Psoas muscle (tissue), 2 donors: ENCODE data around the gene TVP23C.

- PRO-cap, 2 experiments: no peak in any of the 2 experiments
These were observed 33.6 kb downstream of the ELAC2 start for GRCh38 chr17:12983985-12984935.

DNA sequence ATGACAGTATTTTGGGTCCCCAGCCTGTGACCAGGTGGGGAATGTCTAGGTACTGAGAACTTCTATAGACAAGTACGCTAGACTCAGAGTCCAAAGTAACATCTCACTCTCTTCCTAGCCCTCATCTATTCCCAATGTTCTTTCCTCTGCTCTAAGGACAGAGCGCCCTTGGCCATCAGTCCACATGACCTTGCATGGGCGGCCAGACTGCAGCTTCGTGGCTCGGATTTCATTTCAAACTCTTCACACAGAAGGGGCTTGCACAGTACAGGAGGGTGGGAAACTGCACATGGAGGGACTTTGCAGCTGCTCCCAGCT, 5.2 kb downstream of the HS3ST3A1 start:
- PRO-cap, 2 experiments: no peak in any of the 2 experiments

DNA sequence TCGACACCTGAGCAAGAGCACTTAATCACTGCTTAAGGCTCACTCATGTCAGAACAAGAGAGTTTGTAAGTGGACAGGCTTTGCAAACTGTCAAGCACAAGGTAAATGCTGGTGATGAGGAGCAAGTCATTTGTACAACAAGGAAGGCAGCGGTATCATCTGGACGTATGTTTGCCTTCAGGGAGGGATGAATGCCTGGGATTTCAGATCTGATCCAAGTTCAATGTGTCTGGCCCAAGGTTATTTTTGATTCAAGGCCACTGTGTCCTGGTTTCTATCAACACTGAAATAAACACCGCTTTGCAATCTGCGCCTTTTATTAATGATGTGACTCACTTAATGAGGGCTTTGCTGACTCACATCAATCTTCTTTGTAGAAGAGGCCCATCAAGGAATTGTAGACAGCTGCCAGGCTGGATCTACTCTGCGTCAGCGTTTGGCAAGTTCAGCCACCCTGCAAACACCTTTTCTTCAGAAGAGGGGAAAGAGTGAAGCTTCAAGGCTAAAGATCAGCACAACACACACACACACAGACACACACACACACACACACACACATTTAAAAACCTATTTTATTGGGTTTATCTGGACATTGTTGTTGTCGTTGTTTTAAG, 174.5 kb upstream of the HS3ST3A1 start:
- PRO-cap, 2 experiments: no peak in any of the 2 experiments

- PRO-cap, 2 experiments: no peak in any of the 2 experiments
These were observed 190.6 kb upstream of the HS3ST3A1 start for GRCh38 chr17:13792283-13792775.

DNA sequence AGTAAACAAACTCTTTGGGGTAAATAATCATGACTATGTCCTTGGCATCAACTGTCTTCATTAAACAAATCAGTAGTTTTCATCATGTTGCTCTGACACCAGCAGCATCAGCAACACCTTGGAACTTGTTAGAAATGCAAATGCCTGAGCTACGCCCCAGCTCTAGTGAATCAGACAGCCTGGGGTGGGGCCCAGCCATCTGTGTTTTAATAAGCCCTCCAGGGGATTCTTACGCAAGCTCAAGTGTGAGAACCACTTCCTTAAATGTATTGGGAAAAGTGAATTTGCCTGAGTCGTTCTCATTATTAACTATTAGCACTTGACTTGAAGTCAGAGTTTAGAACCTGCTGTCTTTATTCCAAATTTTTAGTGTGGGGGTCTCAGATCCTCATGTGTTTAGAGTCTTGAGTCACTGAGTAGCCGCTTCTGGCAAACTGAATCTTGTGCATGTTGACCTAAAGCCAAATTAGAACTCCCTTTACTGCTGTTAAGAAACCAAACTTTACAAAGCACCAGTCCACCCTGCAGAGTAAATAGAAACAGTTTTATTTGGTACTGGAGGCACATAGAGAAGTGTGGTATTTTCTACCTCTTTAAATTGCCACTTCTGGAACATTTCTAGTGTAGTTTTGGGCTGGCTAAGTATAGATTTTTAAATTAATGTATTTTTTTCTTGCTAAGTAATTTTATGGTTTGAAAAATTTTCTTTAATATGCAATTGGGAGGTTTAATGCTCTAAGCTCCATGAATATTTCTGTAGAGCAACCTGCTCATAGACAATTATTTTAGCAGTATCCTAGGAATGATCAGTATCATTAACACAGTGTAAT, 137.3 kb upstream of the COX10 start:
- PRO-cap, 2 experiments: no peak in any of the 2 experiments

- PRO-cap, 2 experiments: no peak in any of the 2 experiments
These were observed 27.5 kb downstream of the CDRT15 start for GRCh38 chr17:14209008-14209707.

GRCh38 chr17:14301793-14302408, 1.0 kb downstream of the HS3ST3B1 start:
- PRO-cap, 2 experiments: peak in 1 of 2 experiments; most common plus-strand start chr17:14301966 (in 1); most common minus-strand start chr17:14301886 (in 1)

DNA sequence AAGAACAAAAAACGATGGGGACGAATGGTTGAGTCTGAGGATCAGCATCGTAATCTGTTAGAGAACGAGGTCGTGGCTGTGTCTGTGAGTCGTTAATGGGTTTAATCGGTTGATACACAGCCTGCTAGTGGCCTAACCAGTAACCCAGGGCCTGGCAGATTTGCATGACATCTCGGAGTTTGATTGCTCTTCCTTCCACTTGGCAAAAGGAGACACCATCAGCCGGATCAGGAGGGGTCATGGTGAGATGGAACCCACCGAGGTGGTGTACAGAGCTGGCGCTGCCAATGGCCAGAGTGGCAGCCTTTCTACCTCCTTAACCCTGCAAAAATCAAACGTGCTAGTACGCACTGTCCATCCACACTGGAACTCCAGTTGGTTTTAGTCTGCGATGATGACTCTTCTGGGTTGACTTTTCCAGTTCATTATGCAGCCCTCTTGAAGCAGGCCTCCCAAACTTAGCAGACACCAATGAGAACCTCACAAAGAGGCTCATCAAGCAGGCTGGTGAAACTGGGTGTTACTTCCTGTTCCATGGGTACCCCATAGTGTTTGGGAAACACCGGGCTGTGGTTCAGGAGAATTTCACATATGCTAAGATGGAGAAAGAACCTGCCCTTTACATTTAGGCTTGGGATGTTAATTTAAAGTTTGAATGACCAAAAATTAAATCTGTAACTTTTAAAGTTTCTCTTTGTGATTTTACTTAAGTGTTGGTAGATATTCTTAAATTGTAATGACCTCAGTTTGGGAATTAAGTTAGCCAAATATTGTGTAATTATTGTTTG, 4.1 kb downstream of the HS3ST3B1 start:
- PRO-cap, 2 experiments: no peak in any of the 2 experiments

GRCh38 chr17:14374599-14375105, 73.8 kb downstream of the HS3ST3B1 start:
- PRO-cap, 2 experiments: no peak in any of the 2 experiments

DNA sequence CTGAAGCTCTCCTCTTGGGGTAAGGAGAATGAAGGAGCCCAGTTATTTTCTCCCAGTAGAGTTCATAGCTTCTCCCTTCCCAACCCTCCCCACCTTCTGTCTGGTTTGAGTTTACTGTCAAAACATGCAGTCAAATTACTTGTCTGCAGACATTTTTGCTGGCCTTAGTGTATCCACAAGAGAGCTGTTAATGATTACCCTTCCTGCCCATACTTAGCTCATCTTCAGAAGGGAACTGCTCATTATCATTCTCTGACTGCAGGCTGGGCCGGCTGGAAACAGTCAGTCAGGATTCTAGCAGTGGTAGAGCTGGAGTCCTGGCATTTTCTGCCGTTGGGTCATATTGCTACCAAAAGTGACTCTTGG, 460.1 kb downstream of the HS3ST3B1 start:
- PRO-cap, 2 experiments: no peak in any of the 2 experiments

DNA sequence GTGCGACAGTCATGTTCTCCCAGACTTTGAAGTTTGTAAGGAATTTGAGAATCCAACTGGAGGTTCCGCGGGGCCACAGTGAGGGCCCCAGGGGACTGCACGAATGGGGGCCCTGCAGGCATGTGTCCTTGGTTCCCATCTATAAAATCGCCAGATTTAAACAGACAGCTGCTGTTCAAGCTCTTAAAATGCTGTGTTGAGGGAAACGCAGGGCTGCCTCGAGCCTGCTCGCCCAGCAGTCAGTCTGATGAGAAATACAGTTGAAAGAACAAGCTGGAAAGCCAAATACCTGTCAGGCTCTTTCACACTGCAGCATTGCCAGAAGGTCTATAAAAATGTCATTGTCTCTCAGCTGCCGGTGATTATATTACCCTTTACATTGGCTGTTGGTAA, 152.0 kb downstream of the PMP22 start:
- PRO-cap, 2 experiments: no peak in any of the 2 experiments

DNA sequence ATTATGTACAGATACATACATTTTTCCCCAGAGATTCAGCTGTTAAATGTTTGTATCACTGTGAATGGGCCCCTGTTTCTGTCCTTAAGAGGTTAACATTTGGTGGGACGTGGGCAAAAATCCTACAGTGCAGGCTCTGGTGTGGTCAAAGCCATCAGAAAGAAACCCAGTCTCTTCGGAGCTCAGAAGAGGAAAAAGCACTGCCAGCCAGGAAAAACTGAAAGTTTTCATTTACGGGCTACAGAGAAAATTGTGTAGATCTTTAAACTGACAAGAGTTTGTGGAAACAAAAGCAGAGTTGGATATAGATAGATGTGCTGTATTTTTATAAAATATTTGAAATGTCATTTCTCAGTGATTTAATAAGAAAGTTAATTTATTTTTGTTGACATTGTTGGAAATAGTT, 9.4 kb upstream of the TEKT3 start:
- PRO-cap, 2 experiments: no peak in any of the 2 experiments

DNA sequence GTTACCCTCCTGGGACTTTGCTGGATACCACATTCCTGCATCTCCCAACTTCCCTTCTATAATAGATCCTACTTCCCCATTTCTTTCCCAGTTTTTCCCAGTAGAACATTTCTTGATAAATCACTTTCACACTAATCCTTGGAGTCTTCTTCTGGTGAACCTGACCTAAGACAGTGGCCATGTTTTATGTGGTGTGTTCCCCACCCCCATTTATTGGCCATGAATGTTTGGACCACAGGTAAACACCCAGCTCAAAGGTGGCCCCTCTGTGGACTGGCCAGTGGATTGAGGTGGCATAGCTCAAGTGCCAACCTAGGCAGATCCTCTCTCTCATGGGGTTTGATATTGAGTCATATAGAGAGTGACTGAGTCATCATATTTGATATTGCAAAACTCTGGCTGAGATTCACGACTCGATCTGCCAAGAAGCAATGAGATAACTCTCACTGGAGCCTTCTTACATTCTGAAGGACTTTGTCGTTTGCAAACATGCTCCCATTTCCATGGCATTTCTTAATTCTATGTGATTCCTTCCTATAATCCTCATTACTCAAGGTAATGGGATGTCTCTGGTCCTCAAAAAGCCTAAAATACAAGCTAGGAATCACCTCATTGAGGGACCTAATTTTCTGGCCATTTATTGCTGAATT, 10.5 kb upstream of the TEKT3 start:
- PRO-cap, 2 experiments: no peak in any of the 2 experiments

DNA sequence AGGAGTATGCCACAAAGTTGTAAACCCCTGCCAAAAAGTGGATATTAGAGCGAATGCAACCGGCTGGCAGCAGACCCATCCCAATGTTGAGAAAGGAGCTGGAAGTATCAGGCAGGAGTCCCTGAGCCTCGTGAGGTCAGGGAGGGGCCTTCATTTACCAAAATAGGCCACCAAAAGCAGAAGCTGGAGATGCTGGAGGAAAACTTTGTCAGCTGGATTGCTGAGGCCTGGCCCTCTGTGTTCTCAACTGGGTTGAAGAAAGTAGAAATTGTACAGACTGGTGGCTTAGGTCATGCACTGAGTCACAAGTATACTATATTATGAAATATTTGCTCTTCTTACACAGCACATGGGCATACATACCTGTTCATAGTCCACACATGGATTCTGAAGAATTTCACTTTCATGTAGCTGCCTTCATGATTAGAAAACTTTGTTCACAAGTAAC, 23.2 kb upstream of the TEKT3 start:
- PRO-cap, 2 experiments: no peak in any of the 2 experiments

DNA sequence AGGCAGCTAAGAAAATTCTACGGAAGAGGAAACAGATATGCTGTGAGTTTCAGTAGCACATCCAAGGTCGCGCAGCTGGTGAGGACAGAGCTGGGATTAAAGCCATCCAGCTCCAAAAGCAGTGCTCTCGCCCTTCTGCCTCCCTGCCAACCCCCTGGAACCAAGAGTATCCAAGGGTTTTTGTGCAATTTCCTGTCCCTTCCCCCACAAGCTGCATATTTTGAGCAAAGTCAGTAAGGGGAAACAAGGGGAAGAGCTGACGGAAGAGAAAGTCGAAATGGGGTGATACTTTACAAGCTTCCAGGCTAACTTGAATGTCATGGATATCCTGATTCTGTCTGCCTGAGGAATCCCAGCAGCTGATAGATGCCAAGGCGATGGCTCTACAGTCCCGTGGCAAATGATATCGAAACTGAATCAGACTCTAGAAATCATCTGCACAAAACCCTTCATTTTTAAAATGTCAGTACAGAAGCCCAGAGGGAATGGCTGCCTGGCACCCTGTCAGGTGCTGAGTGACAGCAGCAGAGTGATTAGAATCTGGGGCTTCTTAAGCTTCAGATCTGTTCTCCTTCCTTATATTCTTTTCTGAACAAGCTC, 42.8 kb upstream of the TEKT3 start:
- PRO-cap, 2 experiments: no peak in any of the 2 experiments

DNA sequence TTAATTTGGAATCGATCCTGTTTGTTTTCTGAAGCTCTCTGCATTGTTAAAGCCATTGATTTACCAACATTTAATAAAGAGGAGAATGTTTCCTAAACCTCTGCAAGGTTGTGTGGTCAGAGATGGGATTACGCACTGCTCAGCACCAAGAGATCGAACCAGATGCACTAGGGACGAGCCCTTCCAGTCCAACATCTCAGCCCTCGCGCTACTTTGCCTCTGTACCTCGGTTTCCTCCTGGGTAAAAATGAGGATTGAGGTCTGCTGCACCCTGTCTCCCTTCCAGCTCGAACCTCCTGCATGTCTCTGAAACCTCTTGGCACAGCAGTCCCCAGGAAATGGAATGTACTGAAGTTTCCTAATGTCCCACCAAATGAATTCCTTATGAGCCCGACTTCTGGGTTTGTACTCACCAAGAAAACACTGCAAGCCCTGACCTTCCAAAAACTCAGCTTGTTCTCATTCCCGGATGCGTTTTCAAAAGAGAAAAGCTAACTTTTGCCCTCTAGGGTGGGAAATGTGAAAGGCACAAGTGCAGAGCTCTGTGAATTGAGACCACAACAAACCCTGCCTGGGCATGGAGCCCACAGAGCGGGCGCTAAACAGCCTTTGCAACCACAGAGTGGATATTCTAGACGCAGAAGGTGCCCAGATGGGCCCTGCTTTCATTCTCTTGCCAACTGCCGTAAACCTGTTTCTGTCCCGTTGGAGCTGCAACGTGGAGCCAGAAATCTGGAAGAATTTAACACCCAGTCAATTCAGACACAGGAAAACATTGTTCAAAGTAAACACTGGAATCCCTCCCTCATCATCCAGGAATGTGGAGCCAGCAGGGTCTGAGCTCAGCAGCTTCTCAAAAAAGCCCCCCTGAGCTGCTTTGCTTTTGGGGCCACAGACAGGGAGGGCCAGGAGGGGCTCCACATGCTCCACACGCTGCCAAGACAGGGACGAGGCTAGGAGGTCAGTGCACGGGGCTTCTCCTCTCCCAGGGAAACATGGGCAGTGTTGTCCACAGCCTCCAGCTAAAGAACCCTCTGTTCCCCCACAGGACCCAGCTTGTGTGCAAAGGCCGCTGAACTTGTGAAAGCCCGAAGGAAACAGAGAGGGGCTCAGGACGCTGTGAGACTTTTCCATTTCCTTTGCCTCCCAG, 10.2 kb downstream of the CDRT4 start:
- PRO-cap, 2 experiments: no peak in any of the 2 experiments

DNA sequence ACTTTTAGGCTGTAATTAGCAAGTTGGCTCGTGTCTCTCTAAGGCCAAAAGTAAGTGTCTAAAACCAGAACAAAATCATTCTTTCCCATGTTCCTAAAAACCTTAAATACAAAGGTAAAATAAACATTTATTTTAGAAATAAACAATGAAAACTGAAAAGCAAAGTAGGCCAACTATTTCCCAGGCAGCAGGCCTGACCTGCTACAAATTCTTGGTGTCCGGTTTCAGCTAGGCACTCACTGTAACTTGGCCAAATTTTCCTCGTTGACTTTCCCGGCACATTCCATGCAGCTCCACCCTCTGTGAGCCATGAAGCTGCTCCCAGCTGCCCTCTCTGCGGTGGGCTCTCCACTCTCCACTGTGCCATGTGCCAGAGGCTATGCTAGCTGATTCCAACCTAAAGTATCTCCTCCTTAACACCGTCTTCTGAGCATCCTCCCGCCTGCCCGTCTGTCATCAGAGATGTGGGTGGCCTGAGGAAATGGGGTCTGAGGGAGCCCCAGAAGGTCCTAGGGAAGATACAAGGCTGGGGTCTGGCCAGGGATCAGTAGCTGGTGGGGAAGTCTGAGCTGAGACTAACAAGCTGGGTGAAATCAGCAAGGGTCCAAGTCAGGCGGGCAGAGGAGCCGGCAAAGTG, 4.0 kb downstream of the CDRT4 start:
- PRO-cap, 2 experiments: no peak in any of the 2 experiments

DNA sequence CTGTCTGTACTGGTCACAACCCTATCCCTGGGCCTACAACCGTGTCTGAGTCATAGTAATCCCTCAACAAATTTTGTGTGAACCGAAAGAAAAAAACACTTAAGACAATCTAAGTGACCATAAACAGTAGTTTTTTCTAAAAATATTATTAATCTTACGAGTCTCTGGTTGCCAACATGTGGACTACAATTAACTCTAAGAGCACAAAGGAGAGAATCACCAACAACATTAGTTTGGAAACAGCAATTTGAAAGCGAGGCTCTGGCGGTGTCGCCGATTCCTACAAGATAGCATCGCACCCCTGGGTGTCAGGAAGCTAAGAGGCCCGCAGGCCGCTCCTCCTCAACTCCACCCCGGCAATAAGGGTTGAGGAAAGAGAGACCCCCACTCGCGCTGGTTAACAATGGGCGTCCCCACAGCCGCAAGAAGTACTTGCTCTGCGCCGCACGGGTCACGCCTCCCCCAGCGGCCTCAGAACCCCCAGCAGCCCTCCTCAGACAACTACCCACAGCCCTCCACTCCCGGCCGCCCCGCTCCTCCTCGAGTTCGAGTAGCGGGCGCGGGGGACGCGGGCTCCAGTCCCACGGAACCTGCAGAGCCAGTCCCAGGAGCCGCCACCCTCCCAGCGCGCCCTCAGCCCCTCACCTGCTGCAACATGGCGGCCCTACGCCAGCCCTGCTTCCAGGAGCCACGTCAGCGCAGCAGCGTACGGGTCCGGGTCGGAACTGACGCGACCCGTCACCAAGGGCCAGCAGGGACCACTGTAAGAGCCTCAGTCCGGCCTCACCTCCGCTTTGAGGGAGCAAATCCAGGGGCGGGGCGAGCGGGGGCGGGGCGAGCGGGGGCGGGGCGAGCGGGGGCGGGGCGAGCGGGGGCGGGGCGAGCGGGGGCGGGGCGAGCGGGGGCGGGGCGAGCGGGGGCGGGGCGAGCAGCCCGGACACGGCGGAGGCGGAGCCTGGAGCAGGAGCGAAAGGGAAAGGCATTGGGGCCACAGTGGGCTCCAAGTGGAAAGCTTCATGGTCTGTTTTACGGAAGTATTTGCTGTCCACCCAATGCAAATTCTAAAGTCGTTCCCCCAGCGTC, at the start of gene TVP23C:
Gene TVP23C (minus strand): TSS at position 692 of the 1,083 bp plus-strand sequence.
- PRO-cap, 2 experiments: peak in 1 of 2 experiments; most common plus-strand start position 993 of the sequence (in 1); most common minus-strand start position 796 of the sequence (in 1)

- PRO-cap, 2 experiments: no peak in any of the 2 experiments
These were observed 31.2 kb upstream of the FBXW10B start for GRCh38 chr17:15650625-15651205.

DNA sequence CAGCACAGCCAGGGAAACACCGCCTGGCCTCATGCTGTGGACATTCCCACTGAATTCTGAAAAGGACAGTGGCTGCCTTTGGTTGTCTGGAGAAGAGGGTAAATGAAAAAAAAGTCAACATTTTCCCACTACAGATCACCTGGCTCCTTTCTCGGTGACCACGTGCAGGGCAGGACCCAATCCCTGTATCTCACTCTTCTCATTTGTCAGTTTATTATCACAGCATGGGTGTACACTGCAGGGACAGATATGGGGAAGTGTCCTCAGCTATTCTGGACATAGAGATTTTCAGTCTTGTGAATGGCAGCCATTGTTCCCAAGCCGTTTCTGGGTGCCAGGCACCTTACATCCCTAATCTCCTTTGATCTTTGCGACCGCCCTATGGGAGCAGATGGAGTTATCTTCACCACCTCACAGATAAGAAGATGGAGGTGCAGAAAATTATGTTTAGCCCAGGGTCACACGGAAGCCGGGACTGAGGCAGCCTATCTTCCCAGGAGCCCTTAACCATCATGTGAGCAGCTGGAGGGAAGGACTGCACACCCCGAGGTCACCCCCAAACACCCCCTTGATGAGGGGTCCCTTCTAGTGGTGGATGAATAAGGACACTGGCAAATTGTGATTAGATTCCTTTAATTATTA, 7.2 kb downstream of the ADORA2B start:
- PRO-cap, 2 experiments: no peak in any of the 2 experiments